ENCODE measurements around a stretch of chr13.

GRCh38 chr13:41554860-41555414 is 97.6 kb downstream of the RGCC start:
- CAGE, long polyA plus RNA: no peak
- RRBS: no CpG with 5 or more reads among the region's 6 CpGs

DNA sequence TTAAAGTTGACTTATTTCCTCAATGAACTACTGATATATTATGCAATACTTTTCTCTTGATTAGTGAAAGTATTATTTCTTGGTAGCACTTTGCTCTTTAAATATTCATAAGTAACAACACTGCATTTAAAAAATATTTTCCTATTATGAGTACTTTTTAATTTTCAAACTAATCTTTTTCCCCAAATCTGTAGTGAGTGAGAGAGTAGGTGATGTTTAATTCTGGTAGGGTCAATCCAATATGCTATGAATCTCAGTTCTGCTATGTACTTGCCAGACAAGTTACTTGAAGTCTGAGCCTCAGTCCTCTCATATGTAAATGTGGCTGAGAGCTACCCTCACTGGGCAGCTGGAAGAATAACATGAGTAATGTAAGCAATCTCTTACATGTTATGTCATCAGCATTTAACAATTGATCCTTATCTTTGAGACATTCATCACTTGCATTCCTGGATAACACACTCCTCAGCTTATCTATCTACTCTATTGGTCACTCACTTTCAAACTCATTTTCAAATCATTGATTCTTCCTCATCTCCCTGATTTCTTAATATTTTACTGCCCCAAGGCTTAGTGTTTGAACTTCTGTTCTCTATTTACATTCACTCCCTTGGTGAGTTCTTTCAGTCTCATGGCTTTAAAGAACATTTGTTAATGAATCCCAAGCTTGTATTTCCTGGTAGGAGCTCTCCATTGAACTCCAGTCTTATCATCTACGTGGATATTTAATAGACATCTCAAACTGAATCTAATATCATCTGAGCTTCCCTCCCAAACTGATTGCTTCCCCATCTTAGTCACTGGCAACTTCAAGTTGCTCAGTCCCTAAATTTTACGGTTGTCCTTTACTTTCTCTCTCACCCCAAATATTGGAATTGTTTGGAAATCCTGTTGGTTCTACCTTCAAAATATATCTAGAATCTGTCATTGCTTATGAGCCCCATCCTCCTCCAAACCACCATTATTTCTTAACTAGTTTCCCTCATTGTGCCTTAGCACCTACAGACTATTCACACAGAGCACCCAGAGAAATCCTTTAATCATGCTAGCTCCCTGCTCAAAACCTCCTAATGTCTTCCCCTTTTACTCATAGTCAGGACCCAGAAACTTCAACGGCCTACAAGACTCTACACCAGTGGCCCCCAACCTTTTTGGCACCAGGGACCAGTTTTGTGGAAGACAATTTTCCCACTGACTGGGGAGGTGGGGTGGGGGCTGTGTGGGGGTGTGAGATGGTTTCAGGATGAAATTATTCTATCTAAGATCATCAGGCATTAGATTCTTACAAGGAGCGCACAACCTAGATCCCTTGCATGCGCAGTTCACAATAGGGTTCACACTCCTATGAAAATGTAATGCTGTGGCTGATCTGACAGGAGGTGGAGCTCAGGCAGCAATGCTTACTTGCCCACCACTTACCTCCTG is 239.5 kb downstream of the RGCC start:
- CAGE, long polyA plus RNA: no peak
- RRBS: no CpG with 5 or more reads among the region's 5 CpGs

DNA sequence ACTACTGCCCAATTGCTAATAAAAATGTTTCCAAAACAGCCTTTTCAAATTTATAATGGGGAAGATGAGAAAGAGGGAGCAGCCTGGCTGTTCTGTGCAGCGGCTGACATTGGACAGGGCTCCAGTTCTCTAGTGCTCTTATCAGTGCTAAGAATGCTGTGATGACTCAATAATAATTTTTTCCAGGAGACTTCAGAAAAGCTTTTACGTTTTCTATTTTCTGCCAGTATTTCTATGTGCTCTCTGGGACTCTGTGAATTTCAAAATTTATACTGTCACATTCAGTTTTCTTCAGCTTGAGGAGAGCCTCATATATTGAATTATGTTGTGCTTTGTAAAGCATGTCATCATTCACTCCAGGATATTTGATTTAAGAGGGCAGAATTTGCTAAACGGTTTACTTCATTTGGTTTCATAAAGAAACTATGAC is 209.6 kb downstream of the VWA8 start:
- CAGE, long polyA plus RNA: no peak
- RRBS: no CpG with 5 or more reads among the region's 3 CpGs

DNA sequence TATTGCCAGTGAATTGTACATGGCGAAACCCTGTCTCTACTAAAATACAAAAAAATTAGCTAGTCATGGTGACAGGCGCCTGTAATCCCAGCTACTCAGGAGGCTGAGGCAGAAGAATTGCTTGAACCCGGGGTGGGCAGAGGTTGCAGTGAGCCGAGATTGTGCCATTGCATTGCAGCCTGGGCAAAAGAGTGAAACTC is 96.2 kb downstream of the VWA8 start:
- CAGE, long polyA plus RNA: no peak
- RRBS: no CpG with 5 or more reads among the region's 4 CpGs

DNA sequence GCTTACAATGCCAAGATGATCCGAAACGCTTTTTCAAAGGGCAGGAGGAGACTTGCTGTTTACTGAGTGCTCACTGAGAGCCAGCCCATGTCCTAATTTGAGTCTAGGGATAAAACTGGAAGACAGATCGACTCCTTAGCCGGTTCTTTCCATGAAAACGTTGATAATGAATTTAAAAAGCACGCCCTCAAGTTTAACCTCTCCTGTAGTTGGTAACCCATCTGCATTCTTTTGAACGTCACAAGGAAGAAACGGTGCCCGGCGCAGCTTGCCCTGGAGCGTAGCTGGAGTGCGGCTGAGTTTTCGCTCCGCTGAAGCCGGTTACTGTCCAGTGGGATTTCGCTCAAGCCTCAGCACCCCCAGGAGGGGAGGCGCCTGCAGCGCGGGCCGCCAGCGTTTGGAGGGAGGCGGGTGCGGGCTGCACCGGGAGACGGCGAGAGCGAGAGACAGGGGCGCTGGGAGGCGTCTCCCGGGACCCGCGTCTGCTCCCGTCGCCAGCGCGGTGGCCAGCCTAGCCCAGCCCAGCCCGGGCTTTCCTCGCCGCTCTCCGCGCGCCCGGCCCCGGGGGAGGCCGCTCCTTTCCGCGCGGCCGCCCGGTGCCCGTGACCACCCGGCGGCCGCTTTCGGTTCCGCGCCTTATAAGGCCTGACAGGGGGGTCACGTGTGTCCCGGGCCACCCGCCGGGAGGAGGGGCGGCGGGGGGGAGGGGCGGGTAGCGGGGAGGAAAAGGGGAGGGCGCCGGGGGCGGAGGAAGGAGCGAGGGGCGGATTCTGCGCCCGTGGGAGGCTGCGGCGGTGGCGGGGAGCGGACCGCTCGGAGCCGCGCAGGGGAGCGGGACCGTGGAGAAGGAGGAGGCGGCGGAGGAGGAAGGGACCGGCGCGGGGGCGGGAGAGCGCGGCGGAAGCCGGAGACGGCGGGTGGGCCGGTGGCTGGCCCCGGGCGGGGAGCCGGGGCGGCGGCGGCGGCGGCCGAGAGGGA is 8.4 kb upstream of the DGKH start:
- CAGE, long polyA plus RNA: no peak
- RRBS: under 1% methylated on average over 46 of the region's 104 CpGs

DNA sequence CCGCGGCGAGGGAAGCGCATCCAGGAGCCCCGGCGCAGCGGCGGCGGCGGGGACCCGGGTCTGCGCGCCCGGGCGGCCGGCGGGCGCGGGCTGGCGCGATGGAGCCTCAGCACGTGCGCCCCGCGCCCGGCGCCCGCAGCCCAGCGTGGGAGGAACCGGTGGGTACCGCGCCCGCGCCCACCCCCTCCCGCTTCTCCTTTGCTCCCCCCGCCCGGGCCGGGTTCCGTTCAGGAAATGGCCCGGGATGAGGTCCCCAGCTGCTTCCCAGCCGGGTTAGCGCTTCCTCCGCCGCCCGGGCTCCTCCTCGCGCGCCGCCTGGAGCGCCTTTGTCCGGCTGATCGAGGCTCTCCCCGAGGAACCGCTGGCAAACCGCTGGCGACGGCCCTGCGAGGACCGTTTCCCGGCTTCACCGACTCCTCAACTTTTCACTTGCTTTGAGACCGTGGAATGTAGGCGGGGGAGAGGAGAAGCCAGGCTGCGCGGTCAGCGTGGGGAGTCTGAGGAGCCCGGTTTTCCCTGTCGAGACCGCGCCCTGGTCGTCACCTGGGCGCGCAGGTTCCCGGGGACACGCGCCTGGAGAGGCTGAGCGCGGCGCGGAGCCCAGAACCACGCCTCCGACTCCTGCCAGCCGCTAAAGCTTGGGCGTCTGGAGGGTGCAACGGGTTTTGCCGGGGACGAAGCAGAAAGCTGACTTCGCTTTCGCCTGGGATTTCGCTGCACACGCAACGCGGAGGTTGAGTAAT is 7.5 kb upstream of the DGKH start:
- CAGE, long polyA plus RNA: no peak
- RRBS: 1% methylated on average over 61 of the region's 93 CpGs

DNA sequence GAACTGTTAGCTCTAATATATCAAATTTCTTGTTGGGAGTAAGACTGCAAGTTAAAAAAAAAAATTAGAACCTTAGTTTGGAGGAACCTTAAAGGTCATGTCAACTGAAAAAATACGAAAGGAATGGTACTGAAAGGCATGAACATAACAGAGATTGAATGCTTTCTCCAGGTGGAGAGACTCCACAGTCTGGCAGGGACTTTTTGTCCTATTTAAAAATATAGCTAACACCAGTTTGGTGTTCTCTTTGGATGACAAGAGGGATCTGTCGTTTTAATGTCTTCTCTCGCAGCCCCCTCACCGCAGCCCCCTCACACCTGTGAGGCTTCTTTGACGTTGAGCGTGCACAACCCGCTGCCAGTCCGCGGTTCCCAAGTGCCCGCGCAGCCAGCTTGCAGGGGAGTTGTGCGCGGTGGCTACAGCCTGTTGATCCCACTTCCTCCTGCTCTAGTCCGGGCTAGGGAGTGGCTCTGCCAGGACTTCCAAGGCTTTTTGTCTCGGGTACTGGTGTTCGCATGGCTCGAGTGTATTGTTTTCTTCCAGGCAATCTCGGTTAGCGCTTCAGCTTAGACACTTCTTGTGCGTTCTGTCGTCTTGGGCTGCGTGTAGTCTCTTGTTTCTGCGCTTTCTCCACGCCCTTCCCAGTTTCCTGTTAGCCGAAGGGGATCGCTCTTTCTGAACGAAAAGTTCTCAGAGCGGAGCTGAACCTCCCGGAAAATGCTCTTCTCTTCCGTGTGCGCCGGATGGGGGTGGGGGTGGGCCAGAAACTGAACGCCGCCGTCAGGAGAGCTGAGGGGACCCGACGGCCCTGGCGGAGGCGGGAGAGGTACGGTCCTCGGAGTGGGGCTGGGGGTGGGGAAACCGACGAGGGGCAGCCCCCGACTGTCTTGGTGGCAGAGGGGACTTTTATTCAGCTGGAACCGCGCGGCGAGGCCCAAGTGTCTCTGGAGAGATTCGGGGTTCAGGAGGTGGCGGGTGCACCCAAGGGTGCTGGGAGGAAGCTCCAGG is 868 bp upstream of the DGKH start:
- CAGE, long polyA plus RNA: no peak
- RRBS: no CpG with 5 or more reads among the region's 50 CpGs

- CAGE, long polyA plus RNA: no peak
- RRBS: no CpG with 5 or more reads among the region's 2 CpGs
These were observed 39.0 kb downstream of the DGKH start for GRCh38 chr13:42087309-42087996.

- CAGE, long polyA plus RNA: no peak
- RRBS: no CpG with 5 or more reads among the region's 3 CpGs
These were observed 105.2 kb downstream of the DGKH start for GRCh38 chr13:42153596-42154119.

- CAGE, long polyA plus RNA: no peak
- RRBS: no CpG with 5 or more reads among the region's 11 CpGs
These were observed 124.5 kb downstream of the AKAP11 start for GRCh38 chr13:42396252-42396994.

- CAGE, long polyA plus RNA: no peak
- RRBS: no CpG with 5 or more reads among the region's 29 CpGs
These were observed 966 bp downstream of the TNFSF11 start for GRCh38 chr13:42574889-42575346.

DNA sequence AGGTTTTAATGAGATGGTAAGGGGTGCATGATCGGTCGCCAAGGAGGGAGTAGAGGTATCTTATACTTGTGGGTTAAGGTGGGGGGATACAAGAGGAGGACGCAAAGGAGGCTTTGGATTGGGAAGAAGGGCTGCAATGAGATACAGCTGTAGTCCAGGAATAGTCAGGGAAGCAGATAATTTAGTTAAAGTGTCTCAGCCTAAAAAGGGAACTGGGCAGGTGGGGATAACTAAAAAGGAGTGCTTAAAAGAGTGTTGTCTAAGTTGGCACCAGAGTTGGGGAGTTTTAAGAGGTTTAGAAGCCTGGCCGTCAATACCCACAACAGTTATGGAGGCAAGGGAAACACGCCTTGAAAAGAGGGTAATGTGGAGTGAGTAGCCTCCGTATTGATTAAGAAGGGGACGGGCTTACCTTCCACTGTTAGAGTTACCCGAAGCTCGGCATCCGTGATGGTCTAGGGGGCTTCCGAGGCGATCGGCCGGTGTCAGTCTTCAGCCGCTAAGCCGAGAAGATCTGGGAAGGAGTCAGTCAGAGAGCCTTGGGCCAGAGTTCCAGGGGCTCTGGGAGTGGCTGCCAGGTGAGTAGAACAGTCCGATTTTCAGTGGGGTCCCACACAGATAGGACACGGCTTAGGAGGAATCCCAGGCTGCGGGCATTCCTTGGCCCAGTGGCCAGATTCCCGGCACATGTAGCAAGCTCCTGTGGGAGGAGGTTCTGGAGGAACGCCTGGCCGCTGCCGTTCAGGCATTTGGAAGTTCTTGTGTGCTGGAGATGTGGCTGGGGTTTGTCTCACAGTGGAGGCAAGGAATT is 89.0 kb downstream of the FAM216B start:
- CAGE, long polyA plus RNA: no peak
- RRBS: no CpG with 5 or more reads among the region's 23 CpGs

- CAGE, long polyA plus RNA: no peak
- RRBS: no CpG with 5 or more reads among the region's 2 CpGs
These were observed 100.4 kb downstream of the EPSTI1 start for GRCh38 chr13:42891715-42892046.

GRCh38 chr13:43096884-43097283 is 73.5 kb downstream of the DNAJC15 start:
- CAGE, long polyA plus RNA: no peak
- RRBS: no CpG with 5 or more reads among the region's 3 CpGs

DNA sequence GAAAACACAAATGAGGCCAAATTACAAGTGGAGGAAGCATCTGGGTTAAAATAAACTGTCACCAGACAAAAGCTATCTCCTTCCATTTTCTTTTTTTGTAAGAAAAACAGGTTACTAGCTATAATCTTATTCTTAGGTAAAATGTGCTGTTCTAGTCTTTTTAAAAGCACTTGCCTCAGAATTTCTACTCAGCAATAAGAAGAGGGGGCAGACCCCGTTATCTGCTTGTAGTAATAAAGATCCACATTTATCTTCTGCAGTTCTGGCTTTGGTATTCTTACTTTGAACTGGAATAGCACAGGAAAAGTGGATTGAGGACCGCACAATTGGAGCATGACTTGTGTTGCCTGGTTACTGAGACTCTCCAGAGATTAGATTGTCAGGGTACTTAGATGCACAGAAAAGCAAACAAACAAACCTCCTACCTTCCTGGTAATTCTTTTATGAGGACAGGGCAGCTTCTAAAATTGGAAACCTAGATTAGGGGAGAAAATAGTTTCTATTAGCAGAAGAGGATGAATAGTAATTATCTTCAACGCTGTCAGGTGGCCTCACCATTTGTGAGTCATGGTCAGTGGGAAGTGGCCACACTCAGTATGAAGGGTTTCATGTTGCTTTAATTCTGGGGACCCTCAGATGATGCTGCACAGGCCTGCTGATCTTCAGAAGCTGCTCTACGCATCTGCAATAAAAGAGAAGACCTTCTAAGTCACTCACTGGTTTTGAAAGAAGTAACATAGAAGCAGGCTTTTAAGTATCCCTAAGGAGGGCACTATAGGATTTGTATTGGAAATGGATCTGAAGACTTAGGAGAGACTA is 106.7 kb downstream of the LACC1 start:
- CAGE, long polyA plus RNA: no peak
- RRBS: no CpG with 5 or more reads among the region's 4 CpGs

DNA sequence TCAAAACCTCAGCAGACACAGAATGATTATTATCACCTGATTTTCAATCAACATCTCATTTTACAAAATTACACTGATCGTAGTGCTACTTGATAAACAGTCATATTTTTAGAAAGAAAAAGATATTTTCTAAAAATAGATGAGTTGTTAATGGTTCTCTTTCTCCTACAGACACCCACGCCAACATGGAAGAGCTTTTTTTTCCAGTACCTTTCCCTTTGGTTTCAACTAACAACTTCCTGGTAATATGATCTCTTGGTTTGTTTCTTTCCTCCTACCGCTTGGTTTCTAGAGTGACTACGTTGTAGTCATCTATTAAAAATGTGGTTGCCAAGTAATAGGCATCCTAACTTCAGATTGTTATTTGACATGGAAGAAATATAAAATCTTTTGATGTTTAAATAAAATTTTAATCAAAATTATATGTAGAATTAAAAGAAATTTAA is 92.3 kb downstream of the SMIM2 start:
- CAGE, long polyA plus RNA: no peak
- RRBS: no CpG with 5 or more reads among the region's 4 CpGs

- CAGE, long polyA plus RNA: no peak
- RRBS: no CpG with 5 or more reads among the region's 10 CpGs
These were observed 50.9 kb downstream of the SMIM2 start for GRCh38 chr13:44109981-44110734.

DNA sequence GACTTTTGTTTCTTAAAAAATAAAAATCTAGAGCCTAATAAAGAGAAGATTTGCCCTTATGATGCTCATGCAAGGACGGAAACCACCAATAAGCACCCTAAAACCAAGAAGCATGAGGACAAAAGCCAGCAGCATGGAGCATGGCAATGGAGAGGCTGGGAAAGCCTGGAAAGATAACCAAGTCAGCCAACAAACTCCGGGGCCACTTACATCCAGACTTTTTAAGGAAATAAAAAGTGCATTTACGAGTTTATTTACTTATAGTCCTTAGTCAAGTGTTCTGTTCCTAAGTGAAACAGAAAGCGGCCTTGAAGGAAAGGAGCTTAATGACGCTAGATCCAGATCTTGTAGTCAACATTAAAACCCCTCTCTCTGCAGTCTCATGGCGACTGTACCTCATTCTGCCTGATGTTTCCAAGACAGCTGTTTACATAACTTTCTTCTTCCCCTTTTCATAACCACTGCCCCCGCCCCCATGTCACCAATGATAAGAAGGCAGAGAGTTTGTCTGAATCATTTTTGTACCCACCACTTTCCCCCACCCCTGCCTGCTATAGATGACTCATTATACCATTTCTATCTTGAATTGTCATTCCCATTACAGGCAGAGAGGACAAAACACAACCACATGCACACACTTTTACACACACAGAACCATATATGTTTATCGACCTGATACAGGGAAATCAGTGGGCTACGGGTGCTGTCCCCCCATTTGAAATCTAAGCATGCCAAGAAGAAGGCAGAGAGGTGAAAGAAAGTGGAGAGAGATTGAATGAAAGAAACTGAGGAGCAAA is 97.9 kb upstream of the SMIM2 start:
- CAGE, long polyA plus RNA: no peak
- RRBS: no CpG with 5 or more reads among the region's 9 CpGs

DNA sequence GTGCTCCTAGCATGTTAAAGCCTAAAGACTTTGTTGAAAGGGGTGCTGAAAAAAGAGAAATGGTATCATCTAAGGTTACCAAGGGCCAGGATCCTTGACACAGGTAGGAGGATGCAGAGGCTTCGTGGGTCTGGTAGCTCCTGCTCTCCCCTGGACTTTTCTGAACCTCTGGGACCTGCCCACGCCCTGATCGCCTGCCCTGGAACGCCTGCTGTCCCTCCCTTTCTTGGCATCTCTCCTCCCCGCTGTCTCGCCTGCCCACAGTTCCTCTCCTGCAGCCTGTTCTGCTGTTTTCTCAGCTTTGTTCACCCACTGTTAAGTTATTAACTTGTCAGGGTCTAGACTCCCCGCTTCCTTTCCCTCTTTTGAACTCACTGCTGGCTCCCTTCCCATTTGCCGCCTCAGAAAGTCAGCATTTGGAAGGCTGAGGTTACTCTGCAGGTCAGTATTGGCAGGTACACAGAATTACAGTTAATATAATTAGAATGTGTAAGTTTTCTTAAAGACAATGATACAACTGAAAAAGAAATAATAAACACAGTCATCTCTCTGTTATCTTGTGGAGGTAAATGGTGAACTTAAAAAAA is 19.8 kb downstream of the SERP2 start:
- CAGE, long polyA plus RNA: no peak
- RRBS: no CpG with 5 or more reads among the region's 8 CpGs

DNA sequence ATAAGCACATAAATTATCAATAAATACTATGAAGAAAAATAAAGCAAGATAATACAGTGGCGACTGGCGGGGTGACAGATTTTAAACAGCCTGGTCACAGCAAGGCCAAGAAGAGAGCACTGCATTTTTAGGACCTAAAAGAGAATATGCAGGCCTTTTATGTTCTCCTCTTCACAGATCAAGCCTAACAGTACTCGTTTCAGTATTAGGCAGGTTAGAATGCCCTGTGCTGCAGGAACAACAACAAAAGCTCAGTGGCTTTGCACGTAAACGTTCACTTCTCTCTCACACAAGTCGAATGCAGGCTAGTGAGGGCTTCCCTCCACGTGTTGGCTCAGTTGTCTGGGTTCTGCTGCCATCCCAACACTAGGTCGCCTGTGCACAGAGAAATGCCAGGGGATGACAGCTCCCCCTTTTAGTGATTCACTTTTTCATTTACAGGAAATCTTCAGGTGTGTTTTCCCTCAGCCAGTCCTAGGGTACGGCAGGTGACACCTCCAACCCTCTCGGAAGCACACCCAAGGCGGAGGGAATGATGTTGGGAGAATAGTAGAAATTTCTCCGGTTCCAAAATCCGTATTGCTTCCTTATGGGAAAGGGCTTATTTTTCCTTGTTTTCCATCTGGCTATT is 28.7 kb downstream of the SERP2 start:
- CAGE, long polyA plus RNA: no peak
- RRBS: no CpG with 5 or more reads among the region's 13 CpGs

Measured in BJ (cell line).